Melanocyte of skin (primary cell): ENCODE data around the gene BCL11A.

- CAGE, long polyA plus RNA, 2 experiments, result no peak in any of the 2 experiments
These were observed 68.2 kb downstream of the CLHC1 start for GRCh38 chr2:55163616-55164527.

- CAGE, long polyA plus RNA, 2 experiments, result no peak in any of the 2 experiments
These were observed 10.4 kb upstream of the MTIF2 start for GRCh38 chr2:55279340-55279996.

GRCh38 chr2:55355483-55355909 lies 64.2 kb downstream of the CCDC88A start:
- CAGE, long polyA plus RNA, 2 experiments, result no peak in any of the 2 experiments

DNA sequence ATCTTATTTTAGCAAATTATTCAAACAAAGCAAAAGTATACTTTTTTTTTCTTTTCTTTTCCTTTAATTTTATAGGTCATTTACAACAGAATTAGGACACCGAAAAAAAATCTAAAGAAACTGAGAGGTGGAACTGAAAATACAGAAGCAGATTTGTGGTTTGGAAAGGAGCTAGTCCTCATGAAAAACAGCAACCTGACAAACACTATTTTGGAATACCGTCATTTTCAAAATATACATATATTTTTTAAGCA lies 2.9 kb downstream of the CCDC88A start:
- CAGE, long polyA plus RNA, 2 experiments, result no peak in any of the 2 experiments

DNA sequence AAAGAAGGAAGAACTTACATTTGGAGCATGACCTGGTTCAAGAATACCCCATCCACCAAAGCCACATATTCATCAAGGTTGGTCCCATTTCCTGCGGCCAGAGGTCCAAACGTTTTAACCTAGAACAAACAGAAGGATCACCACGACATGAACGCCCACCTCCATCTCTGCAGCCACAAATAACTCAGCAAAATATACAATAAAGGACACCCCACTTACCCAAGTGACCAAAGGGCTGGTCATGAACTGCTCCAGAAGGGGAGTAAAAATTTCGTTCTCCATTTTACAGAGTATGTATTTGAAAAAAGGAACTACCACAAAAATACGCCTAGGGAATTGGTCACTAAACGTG lies 882 bp downstream of the CCDC88A start:
- CAGE, long polyA plus RNA, 2 experiments, result no peak in any of the 2 experiments

DNA sequence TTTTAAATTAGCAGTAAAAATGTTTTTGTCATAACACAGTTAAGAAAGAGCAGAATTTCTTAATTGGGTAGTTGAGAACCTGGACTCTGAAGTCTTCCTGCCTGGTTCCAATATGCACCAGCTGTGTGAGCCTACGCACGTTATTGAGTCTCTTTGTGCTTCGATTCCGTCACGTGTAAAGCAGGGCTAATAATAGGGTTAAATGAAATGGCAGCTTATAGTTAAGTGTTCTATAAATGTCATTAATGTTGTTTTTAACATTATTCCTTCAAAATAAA lies 1.2 kb upstream of the CCDC88A start:
- CAGE, long polyA plus RNA, 2 experiments, result no peak in any of the 2 experiments

DNA sequence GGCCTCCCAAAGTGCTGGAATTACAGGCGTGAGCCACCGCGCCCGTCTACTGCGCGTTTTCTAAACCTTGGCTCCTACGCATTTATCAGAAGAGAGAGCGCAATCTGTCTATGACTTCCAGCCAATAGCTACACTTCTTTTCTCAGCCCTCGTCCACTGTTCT lies 278 bp upstream of the CFAP36 start:
- CAGE, long polyA plus RNA, 2 experiments, result no peak in any of the 2 experiments

DNA sequence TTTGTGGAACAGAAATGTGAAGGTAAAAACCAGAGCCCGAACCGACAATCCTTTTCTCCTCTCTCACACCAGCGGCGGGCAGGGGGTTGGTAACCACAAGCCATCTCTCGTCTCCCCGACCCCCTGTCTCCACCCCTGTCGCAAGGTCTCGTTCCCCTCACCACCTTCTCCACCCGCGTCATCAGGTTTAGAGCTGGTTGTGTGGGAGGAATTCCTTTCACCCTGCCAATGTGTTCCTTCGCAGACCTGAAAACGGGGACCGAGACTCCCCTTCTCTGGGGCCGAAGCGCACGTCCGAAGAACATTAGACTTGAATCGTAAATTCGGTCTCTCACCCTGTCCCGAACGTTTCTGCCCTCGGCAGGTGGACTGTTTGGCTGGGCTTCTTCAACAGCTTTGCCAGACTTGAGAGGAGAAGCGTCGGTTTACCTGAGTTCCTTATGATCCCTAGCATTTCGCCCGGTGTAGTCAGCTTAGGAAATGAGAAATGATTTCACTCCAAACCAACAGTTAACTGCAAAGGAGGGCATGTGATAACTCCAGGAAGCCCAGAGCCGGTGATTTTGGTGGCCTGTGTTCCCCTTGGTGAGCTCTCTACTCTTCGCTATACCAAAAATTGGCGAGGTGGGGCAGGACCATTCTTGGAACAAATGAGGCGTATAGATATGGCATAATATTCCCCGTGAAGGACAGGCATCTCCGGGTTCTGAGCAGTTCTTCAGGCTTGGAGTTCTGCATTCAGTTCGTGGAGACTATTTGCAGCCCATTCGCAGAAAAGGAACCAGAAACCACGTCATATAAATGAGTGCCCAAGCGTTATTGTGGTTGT lies 591 bp downstream of the CFAP36 start:
- CAGE, long polyA plus RNA, 2 experiments, result no peak in any of the 2 experiments

- CAGE, long polyA plus RNA, 2 experiments, result no peak in any of the 2 experiments
These were observed 80.4 kb downstream of the EFEMP1 start for GRCh38 chr2:55843023-55843823.

DNA sequence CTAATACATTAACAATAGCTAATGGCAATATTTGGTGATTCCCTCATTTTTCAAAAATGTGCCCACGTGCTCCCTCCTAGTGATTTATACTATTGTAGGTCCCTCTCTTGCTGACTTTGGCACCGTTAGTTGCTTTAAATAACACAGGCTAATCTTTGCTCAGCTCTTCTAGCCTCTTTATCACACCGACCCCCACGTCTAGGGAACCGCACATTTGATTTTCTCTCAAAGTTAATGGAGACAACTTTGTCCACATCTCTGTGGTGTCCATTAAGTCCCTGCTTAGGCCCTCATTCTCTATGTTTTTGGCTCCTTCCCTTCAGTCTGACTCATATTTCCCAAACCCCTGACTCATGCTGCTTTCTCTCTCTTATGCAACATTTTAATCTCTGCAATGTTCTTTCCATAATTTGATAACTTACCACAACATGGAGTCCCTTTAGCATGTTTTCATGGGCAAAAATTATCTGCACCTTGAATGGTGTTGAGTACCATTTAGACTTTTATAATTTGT lies 38.0 kb downstream of the EFEMP1 start:
- CAGE, long polyA plus RNA, 2 experiments, result no peak in any of the 2 experiments

GRCh38 chr2:56448908-56449397 lies 265.2 kb downstream of the CCDC85A start:
- CAGE, long polyA plus RNA, 2 experiments, result no peak in any of the 2 experiments

DNA sequence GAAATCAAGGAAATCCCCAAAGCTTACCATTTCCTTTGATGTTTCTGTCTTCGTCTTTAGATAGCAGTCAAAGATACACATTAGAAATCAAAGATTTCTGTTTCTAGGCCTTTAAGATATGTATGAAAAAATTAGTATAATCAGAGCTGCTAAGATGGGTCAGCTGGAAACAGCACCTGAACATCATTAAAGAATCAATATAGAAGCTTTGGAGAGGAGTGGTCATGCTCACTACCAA lies 23.0 kb upstream of the VRK2 start:
- CAGE, long polyA plus RNA, 2 experiments, result no peak in any of the 2 experiments

DNA sequence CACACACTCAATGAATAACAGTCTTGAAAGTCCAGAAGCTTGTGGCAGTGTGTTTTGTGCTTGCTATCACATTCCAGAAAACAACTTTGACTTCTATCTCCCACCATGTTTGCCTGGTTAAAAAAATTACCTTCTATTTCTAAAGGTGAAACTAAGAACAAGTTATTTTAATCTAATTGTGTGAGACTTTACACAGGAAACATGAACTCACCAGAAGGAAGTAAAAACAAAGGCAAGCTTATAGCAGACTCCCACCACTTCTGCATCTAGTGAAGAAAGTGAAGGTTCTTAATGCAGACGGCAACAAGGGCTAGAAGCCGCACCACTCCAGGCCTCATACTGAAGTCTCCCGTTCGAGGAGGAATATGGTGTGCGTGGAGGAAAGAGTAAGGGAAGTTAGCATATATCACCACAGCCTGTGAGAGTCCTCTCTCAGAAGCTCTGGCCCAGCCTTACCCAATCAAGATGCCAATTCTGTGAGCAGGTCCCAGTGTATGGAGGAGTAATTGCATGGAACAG lies 958.8 kb downstream of the BCL11A start:
- CAGE, long polyA plus RNA, 2 experiments, result no peak in any of the 2 experiments

DNA sequence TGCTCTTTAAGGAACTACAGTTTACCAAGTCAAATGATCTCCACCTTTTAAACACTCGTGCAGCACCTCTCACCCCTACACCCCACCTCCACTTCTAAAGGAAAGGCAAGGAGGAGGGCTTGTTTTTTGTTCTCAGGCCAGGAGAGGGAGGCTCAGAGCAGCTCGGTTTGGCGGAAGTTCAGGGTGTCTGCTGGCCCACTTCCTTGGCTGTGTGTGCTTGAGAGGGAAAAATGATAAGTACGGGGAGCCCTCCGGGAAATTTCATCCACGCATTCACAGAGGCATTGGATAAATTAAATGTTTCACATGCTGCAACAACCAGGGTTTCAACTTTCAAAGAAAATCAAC lies 667.9 kb downstream of the BCL11A start:
- CAGE, long polyA plus RNA, 2 experiments, result no peak in any of the 2 experiments

GRCh38 chr2:60094405-60095075 lies 458.9 kb downstream of the BCL11A start:
- CAGE, long polyA plus RNA, 2 experiments, result no peak in any of the 2 experiments

DNA sequence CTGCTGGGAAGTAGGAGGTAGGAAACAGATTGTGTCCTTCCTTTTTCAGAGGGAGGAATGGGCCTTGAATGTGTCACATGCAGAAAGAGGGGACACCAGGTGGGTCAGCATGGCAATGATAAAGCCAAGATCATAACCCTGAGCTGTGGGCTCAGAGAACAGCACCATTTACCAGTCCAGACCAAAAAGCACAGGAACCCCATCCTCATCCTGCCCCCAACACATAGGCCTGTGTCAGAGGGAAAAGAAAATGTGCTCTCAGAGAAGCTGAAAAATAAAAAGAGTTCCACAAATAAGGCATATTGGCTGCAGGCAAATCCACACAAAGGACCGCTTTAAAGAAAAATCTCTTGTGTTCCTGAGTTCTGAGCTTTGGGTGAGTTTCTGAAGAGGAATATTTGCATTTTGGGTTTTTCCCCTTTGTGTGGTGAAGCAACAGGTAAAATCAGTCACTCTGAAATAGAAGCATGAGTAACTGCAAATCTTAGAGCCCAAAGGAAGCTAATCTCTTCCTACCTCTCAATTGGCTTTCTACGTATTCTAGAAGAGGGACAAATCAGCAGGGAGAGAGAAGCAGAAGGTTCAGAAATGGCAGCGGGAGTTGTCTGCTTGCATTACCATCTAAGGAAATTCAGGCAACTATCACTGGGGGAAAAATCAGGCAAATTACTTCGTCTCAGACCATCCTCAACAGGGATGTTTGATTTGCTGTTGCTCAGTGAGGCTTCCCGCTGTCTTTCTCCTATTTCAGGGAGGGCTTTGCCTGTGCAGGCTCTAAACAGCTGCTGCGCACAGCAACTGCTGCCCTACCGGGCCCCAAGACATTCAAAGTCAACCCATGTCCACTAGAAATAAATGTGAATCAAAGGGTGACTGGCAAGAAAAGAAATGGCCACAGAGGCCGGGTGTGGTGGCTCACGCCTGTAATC lies 106.7 kb downstream of the BCL11A start:
- CAGE, long polyA plus RNA, 2 experiments, result no peak in any of the 2 experiments

DNA sequence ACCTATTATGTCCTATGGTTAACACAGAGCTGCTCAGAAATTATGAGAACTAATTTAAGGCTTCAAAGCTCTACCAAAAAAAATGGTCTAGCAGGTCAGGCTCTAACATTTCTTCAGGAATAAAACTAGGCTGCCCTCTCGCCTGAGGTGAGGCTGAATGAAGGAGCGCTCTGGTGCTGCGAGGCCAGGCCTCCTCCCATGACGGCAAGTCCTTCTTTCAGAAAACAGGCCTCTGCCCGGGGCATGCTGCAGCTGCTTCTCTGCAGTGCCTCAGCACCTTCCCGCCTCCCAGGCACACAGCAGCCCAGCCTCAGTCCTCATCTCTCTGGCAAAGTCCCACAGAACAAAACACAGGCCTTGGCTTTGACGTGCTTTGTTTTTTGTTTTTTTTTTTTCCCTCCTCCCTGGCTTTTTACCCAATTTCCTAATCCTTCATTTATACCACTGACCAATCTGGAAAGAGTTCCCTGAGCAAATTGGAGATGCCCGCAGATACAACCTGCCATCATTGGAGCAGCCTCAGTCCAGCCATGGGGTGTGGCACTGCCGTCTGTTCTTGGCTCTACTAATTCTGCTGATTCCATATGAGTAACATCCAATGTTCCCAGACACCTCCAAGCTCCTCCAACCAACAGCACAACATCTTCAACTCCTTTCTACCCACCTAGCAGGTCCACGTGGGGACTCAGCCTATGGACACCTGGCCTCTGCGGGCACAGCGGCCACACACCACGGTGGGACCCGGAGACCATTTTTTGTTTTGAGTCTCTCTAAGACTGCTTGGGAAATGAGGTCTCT lies 74.7 kb downstream of the BCL11A start:
- CAGE, long polyA plus RNA, 2 experiments, result no peak in any of the 2 experiments

DNA sequence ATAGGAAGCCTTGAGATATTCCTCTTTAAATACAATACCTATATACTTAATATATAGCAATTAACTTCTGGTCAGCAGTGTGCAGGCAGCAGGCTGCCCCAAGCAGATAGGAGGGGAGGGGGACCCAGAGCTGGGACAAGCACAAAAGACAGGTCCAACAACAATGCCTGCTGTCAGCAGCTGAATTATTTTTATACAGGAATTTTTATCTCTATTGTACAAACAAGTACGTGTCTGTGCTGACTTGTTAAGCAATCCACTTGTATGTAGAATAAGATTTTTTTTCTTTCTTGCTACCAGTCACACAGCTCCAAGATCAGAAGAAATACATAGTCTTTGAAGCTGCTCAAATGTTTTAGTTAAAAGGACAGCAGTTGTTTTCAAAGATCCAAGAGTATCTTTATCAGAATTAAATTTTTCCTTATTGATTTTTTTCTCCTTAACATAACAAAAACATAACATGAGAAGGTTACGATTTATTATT lies 16.7 kb downstream of the BCL11A start:
- CAGE, long polyA plus RNA, 2 experiments, result no peak in any of the 2 experiments

- CAGE, long polyA plus RNA, 2 experiments, result no peak in any of the 2 experiments
These were observed 3.9 kb downstream of the BCL11A start for GRCh38 chr2:60549373-60550152.

- CAGE, long polyA plus RNA, 2 experiments, result no peak in any of the 2 experiments
These were observed at the start of gene BCL11A for GRCh38 chr2:60553517-60554258. BCL11A (minus strand) TSS chr2:60553654.